SP-49 (cell line): ENCODE data around the gene P2RX4.

GRCh38 chr12:120078666-120079532 is 37.7 kb downstream of the RAB35 start:
- PRO-cap: no peak

- PRO-cap: no peak
These were observed 19.9 kb downstream of the RAB35 start for GRCh38 chr12:120096308-120097391.

DNA sequence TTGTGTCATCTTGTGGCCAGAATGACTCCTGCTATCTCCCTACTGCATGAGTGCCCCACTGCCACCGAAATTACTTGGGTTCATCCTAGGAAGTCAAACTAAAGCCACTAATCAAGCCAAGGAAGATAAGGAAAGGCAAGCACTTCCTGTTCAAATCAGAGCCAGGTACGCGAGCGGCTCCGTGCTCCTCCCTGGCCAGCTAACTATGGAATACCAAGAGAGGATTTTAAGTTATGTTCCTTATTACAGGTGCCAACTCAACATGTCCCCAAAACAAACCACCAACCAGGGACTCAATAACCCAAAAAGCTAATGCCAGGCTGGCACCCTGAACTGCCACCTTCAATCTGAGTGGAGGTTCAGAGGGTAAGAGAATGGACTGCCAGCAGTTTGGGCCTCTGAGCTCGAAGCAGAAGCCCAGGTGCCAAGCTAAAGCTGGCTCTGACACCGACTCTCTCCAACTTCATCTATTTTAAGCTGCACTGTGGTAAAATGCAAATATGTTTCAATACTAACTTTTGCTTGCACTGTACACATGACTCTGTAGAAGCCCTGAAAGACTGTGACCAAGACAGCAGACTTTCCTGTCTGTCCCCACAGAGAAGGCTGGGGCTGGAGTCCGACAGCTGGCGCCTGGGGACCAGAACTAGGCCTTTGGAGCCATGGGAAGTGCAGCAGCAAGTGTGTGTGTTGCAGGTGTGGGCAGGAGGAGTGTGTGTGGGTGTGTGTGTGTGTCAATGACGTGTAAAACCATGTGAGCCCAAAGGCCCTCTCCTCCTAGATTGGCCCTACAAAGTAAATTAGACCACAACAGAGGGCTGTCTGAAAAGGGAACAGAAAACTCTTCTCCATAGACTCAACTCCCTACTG is 16.2 kb upstream of the RAB35 start:
- PRO-cap: no peak

DNA sequence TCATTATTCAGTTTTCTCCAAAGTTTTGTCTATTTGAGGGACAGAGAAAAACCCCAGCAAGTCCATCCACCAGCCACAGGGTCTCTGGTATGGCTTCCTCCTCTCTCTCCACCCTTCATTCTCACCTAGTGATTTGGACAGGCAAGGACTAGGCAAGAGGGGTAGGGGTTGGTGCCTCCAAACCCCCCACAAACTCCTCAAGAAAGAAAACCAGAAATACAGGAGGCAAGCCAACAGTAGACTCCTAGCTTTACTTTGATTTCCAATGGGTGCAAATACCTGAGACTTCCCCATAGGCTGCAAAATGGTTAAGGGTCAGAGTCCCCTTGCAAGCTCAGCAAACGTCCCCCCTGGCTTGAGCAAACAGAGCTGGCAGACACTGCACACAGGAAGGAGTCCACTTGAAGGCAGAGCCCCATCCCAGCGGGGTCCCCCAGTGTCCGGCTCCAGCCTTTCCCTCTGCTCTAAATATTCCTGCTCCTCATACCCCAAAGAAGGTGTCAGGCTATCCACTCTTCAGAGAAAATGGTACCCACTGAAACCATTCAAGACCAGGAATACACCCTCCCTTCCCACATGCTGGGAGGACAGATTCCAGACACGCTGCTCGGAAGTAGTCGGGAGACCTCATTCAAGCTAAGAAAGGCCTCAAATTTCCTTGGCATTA is 26.8 kb upstream of the RPLP0 start:
- PRO-cap: no peak

- PRO-cap: no peak
These were observed 27.8 kb upstream of the RPLP0 start for GRCh38 chr12:120228705-120229139.

GRCh38 chr12:120468273-120468863 is 1.2 kb downstream of the SRSF9 start:
- PRO-cap: no peak

GRCh38 chr12:120556654-120557671 is 22.8 kb downstream of the RNF10 start:
- PRO-cap: no peak

- PRO-cap: no peak
These were observed 17.9 kb downstream of the POP5 start for GRCh38 chr12:120563211-120563745.

DNA sequence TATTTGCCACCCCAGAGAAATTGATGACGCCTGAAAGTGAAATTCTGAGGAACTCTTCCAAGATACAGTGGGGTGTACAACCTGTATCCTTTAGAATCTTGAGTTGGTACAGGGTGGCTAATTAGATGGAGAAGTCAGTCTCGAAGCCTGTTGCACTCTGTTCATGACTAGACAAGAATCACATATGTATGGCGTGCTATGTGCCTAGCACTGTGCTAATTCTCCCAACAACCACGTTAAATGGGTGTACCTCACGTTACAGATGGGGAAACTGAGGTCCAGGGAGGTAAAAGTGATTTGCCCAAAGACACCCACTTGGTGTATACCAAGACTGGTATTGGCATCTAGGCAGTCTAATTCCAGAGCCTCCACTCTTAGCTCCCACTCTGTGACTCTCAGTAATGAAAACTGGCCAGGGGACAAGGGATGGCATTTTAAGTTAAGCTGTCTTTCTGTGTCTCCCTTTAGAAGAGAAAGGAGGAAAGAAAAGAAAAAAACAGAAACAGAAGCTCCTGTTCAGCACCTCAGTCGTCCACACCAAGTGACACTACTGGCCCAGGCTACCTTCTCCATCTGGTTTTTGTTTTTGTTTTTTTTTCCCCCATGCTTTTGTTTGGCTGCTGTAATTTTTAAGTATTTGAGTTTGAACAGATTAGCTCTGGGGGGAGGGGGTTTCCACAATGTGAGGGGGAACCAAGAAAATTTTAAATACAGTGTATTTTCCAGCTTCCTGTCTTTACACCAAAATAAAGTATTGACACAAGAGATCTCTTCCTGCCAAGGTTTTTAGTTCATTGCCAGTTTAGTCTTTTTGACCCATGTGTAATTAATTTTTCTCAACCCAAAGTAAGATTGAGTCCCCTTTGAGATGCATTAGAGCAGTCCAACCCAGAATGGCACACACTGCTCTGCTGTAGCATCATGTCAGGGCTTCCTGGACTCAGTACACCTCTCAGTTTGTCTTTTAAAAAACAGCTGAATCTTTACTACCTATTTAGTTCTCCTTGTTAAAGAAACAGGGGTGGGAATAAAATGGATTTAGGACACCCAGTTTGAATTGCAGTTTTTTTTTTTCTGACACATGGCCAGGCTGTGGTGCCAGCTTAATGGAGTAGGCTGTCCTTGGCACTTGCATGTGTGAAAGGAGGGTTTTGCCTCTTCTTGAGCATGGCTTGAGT is 4.7 kb downstream of the POP5 start:
- PRO-cap: no peak

GRCh38 chr12:120702864-120704168 is 6.9 kb upstream of the UNC119B start:
- PRO-cap: no peak

DNA sequence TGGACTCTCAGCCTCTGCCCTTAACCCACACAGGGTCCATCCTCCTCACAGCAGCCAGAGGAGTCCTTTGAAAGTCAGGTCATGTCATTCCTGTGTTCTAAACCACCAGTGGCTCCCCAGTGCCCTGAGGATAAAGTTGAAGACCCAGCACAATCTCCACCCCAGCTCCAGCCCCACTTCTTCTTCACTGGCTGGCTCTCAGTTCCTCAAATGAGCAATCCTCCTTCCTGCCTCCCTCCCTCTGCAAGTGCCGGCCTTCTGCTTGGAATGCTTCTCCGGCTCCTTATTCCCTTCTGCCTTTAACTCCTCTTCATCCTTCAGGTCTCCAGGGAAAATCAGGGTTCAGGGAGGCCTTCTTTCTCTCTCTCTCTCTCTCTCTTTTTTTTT is 32.0 kb upstream of the SPPL3 start:
- PRO-cap: no peak

GRCh38 chr12:120979645-120980178 is 1.4 kb downstream of the HNF1A start:
- PRO-cap: no peak

DNA sequence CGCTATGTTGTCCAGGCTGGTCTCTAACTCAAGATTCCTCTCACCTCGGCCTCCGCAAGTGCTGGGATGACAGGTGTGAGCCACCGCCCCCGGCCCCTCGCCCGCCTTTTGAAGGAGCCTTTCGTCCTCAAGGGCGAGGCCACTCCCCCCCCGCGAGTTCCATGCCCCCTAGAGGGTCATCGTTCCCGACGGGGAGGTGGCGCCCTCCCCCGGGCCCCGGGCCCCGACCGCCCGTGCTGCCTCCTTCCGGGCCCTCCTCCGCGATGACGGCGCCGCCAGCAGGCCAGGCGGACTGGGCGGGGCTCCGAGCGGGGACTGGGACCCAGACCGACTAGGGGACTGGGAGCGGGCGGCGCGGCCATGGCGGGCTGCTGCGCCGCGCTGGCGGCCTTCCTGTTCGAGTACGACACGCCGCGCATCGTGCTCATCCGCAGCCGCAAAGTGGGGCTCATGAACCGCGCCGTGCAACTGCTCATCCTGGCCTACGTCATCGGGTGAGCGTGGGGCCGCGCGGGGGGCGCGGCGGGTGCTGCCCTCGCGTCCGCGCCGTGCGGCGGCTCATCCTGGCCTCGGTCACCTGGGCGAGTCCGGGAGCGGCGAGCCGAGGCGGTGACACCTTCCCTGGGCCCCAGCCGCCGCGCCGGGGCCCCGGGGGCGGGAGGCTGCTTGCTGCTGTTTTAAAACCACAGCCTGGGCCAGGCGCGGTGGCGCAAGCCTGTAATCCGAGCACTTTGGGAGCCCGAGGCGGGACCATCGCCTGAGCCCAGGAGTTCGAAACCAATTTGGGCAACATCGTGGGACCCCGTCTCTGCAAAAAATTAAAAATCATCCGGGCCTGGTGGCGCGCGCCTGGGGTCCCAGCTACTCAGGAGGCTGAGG is at the start of gene P2RX4:
Gene P2RX4 (plus strand): TSS at position 325 of the 879 bp plus-strand sequence.
- PRO-cap: bidirectional peak, plus-strand start at position 334 of the sequence, minus-strand start at position 110 of the sequence

- PRO-cap: no peak
These were observed 9.3 kb downstream of the P2RX4 start for GRCh38 chr12:121219172-121219623.

DNA sequence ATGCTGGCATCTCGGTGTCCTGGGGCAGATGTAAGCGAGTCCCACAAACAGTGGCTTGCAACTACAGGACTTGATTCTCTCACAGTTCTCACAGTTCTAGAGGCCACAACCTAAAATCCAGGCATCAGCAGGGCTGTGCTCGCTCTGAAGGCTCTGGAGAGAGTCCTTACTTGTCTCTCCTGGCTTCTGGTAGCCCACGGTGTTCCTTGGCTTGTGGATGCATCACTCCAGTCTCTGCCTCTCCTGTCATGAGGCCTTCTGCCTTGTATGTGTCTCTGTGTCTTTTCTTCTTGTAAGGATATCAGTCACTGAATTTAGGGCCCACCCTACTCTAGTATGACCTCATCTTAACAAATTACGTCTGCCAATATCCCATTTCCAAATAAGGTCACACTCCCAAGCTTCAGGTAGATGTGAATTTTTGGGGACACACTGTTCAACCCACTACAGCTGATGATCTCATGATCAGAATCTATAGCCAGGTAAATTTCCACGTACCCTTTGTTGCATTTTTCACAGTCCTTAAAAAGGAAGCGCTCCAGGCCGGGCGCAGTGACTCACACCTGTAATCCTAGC is 19.7 kb downstream of the P2RX4 start:
- PRO-cap: no peak

GRCh38 chr12:121230156-121230749 is 20.3 kb downstream of the P2RX4 start:
- PRO-cap: no peak

DNA sequence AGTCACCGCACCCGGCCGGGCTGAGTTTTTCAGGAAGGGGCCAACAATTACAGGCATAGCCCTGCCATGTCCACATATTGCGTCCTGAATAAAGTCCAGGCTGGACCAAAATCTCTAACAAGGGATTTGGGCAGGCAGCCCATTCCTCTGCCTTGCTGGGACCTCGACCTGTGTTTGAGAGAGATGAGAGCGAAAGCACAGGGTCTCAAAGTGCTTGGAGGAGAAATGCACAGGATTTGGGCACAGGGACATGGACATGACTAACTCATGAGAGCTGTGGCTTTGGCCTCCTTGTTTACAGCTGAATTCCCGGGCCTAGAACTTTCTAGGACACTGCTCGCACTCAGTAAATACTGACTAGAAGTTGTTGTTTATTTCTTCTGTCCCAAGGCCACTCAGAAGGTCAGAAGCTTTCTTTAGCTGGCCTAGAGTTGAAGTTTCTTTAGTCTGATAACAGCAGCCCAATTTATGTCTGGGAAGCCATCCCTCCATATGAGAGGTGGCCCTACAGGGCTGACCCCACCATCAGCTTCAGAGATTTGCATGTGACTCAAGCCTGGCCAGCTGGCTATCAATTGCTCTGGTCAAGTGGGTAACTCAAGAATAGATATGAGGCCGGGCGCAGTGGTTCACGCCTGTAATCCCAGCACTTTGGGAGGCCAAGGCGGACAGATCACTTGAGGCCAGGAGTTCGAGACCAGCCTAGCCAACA is 11.7 kb downstream of the CAMKK2 start:
- PRO-cap: no peak

DNA sequence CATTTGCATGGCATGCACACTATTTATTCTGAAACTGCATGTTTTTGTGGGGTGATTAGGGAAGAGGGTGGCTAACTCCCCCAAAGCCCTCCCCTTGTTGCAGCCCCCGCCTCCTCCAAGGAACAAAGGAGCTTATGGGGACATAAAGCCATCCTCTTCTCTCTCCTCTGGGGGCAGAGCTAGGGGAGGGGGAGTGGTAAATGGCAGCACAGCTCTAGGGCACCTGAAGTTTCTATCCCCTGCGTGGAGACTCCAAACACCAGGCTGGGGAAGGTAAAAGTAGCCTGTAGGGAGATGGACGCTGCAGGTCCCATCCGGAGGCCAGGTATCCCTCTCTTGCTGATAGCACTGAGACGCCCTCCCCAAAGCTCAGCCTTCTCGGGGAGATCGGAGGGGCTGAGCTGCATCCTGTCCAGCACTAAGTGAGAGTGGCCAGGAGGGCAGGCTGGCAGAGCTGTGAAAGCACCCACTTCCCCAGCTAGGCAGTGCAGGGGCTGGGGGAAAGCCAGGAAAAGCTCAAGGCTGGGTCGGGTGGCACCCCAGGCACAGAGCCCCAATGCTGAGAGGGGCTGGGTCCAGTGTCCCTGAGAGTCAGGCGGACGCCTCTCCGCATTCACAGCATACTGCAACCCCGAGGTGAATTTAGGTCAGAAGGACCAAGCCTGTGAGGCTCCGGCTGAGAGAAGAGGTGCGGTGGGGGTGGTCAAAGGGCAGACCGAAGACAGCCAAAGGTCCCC is 961 bp downstream of the CAMKK2 start:
- PRO-cap: unidirectional peak, plus-strand start at position 176 of the sequence

DNA sequence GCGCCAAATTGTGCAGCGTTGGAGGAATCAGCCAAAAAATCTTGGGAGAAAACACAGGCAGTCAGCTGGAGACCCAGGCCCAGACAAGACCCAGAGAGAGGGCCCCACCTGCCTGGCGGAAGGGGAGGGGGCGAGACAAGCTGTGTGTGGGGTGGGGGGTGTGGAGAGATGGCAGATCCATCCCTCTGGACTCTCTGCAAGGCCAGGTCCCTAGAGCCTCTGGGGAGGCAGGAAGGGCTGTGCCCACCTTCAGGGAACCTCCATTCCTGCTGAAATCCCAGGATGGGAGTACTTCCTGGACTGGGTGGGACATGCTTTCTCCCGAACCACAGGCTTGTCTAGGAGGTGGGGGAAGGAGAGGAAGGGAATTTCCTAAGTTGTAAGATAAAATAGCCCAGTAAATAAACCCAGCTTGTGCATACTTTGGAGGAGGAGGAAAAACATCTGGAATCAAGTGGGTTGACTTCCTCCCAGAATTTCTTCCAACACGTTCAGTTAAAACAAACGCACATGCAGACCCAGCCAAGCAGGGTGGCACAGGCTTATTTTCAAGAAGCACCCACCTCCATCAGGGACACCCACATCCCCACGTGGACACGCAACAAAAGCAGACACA is 47.8 kb downstream of the KDM2B start:
- PRO-cap: no peak

DNA sequence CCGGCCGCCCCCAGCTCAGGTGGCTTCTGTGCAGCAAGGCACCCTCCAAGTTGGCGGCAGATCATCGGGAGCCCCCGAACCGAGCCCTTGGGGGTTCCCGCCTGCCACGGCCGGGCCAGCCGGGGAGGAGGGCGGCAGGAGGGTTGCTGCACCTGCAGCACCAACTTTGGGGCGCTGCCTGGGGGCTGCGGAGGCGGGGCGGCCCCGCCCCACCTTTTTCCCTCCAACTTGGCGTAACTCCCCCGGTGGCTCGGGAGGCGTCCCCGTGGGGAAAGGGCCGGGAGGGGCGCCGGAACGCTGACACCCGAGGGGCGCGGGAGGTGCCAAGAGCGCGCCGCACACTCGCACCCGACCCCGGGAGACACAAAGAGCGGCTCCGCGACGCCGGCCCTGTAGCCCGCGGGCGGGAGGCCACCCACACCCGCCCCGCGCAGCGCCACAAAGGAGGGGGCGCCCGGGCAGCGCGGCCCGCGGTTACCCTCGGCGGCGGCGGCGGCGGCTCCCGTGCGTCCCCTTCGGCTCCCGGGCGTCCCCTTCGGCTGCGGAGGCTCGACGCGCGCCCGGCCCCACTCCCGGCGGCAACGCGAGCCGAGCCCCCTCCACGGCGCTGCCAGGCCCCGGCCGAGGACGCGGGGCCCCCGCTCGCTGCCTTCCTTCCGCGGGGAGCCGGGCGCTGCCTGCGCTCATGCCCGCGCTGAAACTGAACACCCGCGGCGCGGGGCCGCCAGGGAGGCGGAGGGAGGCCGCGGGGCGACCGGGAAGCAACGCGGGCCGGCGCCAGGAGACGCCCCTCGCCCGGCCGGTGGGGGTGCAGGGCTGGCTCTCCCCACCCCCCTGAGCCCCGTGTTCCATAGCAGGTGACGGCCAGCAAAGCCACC is 43.1 kb downstream of the KDM2B start:
- PRO-cap: unidirectional peak, plus-strand start at position 300 of the sequence; bidirectional peak, plus-strand start at position 441 of the sequence, minus-strand start at position 365 of the sequence